Non-pigmented ciliary epithelial cell (primary cell): ENCODE measurements around a stretch of chr17.

- RRBS = no CpG with 5 or more reads among the region's 5 CpGs
Observed at GRCh38 chr17:14316490-14316840, 15.6 kb downstream of the HS3ST3B1 start.

DNA sequence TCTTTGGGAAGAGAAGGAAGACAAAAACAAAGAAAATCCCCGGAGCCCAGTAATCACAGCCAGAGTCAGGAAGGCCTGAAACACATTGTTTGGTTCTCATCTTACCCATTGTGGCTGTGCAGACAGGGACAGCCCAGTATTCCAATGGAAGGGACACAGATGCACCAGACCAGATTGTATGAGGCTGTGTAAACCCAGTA is 187.9 kb downstream of the PMP22 start:
- RRBS = no CpG with 5 or more reads among the region's 1 CpG

GRCh38 chr17:15263037-15263862 is 1.9 kb downstream of the PMP22 start:
- RRBS = 3% methylated on average over 3 of the region's 35 CpGs

GRCh38 chr17:15307591-15307996 is 33.8 kb downstream of the TEKT3 start:
- RRBS = no CpG with 5 or more reads among the region's 5 CpGs

DNA sequence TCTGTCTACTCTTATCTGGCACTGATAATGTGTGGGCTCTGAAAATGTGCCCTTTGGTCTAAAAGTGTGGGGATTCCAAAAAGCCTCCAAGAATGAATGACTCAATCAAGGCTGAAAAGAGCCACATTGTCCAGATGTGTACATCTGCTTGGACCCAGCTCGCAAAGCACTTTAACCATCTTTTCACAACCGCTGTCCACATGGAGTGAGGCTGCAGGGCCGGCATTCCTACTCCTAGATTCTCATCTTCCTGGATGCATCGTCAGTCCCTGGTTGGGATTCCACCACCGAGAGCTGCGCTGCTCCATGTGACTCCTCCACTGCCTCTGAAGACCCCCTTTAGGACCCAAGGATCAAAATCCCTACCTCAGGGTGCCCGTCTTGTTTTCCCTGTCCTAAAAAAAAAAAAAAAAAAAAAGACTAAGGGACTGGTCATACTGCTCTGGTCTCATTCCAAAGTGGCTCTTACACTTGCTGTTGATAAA is 34.1 kb downstream of the CDRT4 start:
- RRBS = no CpG with 5 or more reads among the region's 7 CpGs

DNA sequence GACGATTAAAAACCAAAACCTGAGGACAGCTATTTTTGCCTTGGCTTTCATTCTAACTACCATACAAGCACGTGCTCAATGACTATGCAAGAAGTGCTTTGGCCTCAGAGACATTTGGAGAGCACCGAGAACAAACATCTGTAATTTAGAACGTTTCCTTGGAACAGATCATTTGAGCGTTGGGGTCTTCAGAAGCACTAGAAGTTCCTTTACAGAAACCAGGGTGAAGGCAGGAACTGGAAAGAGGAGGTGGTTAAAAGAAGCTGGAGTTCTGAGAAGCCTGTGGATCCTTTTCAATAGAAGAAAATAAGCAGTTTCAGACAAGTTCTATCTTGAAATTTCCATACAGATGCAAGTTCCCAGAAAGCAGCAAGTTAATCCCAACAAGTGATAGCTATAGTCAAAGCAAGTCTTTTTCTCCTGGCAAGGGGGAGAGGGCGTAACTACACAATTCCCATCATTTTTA is 29.5 kb upstream of the CDRT4 start:
- RRBS = no CpG with 5 or more reads among the region's 6 CpGs

- RRBS = no CpG with 5 or more reads among the region's 5 CpGs
Observed at GRCh38 chr17:15622282-15622648, 2.8 kb upstream of the FBXW10B start.

- RRBS = no CpG with 5 or more reads among the region's 6 CpGs
Observed at GRCh38 chr17:15655024-15655663, 29.0 kb downstream of the TRIM16 start.

DNA sequence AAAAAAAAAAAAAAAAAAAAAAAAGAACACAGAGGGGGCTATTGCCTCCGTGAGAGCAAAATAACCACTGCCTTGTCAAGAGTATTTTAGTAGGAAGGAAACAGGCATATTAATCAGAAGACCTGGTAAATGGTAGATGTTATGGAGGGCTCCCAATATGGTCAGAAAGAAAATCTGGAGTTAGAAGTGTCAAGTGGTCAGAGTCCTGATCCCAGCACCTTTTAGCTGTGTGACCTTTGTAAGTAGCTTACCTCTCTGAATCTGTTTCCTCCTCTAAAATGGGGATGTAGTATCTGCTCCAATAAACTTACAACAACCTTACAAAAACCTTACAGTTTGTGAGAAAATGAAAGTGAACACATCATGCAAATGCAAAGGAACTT is 23.2 kb downstream of the TRIM16 start:
- RRBS = no CpG with 5 or more reads among the region's 1 CpG

GRCh38 chr17:15749592-15750286 is 17.7 kb downstream of the TBC1D26 start:
- RRBS = 44% methylated on average over 7 of the region's 46 CpGs

DNA sequence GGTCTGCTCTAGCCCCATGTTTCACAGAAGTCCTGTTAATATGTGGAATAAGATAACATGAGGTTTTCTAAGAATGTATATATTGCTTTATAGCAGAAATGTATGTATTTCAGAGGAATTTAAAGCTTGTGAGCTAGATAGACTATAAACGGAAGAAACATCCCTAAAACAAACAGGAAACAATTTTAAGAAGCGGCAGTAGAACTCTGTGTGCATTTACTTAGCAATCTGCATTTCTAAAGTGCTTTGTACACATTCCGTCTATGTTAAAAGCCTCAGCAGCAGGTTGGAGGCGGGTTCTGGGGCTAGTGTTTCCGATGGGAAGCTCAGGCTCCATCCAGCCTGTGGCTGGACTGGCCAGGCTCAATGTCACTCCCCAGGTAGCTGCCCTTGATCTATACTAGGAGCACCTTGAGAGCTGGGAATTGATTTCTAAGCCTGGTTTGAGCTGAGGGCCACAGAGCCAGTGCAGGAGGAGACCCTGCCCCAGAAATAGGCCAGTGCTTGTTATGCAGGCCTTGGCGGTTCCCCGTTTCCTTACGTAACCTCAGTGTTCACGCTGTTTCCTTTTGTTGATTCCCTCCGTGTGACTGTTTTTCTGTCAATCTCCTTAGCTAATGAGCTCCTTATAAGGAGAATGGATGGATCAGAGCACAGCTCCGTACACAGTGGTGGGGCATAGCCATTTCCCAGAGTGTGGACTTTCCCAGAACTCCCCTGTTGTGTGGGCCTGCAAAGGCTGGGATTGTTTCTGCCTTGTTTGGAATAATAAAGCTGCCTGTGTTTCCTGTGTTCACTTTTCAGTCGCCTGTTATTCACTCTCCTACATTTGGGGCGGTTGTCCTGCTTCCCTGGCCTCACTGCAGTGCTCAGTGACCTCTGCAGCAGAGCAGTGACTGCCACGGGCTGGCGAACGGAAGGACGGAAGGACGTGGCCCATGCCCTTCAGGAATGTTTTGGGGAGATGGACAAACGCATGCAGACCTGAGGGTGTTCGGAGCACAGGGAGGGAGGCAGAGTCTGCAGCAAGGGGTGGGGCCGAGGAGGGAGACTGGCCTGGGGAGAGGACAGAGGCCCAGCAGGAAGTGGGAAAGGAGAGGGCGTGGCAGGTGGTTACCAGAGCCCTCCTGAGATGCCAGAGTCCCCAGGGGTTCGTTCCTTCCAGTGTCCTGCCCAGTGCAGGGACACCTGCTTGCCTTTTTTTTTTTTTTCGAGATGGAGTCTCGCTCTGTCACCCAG is 21.5 kb downstream of the ADORA2B start:
- RRBS = no CpG with 5 or more reads among the region's 25 CpGs

DNA sequence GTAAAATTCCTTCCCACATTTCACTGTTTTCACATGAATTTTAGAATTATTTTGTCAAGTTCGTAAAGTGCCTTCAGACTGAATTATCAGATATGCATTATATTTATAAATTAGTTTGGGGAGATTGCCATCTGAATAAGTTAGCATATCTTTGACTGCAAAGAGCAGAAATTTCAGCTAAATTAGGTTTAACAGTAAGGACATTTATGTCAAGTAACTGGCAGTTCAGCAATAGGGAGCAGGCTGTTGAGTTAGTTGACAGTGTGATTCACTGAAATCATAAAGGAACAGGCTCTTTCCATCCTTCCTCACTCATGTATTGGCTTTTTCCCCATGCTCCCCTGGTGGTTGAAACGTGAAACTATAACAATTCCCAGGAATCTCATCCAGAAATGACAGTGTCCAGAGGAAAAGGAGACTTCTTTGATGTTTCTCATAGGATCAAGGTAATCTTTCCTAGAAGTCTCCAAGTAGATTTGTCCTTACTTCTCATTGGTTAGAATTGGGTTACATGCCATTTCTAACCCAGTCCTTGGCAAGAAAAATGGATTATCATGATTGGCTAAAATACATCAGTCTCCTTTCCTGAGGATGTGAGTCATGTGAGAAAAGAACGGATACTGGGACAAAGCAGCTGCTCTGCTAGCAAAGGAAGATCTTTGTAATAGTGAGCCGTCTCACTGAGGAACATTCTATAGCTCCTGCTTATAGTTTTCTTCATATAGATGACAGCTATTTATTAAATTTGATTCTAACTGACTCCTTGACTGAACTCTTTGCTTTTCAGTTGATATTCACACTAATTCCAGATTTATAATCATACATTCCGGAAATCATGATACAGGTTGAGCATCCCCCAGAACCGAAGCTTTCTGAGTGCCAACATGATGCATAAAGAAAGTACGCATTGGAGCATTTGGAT is 14.4 kb downstream of the TTC19 start:
- RRBS = no CpG with 5 or more reads among the region's 7 CpGs

GRCh38 chr17:16038146-16038820 is 38.7 kb downstream of the TTC19 start:
- RRBS = no CpG with 5 or more reads among the region's 6 CpGs

DNA sequence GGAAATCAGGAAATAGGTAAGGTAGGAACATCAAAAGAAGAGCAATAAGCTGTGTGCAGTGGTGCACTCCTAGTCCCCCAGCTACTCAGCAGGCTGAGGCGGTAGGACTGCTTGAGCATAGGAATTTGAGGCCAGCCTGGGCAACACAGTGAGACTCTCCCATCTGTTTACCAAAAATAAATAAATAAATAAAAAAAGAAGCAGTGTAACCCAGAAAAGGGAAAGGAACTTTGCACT is 41.0 kb downstream of the TTC19 start:
- RRBS = no CpG with 5 or more reads among the region's 1 CpG

GRCh38 chr17:16146335-16146675 is 69.0 kb downstream of the NCOR1 start:
- RRBS = no CpG with 5 or more reads among the region's 5 CpGs

GRCh38 chr17:16438194-16438558 is 22.8 kb downstream of the TRPV2 start:
- RRBS = no CpG with 5 or more reads among the region's 8 CpGs

DNA sequence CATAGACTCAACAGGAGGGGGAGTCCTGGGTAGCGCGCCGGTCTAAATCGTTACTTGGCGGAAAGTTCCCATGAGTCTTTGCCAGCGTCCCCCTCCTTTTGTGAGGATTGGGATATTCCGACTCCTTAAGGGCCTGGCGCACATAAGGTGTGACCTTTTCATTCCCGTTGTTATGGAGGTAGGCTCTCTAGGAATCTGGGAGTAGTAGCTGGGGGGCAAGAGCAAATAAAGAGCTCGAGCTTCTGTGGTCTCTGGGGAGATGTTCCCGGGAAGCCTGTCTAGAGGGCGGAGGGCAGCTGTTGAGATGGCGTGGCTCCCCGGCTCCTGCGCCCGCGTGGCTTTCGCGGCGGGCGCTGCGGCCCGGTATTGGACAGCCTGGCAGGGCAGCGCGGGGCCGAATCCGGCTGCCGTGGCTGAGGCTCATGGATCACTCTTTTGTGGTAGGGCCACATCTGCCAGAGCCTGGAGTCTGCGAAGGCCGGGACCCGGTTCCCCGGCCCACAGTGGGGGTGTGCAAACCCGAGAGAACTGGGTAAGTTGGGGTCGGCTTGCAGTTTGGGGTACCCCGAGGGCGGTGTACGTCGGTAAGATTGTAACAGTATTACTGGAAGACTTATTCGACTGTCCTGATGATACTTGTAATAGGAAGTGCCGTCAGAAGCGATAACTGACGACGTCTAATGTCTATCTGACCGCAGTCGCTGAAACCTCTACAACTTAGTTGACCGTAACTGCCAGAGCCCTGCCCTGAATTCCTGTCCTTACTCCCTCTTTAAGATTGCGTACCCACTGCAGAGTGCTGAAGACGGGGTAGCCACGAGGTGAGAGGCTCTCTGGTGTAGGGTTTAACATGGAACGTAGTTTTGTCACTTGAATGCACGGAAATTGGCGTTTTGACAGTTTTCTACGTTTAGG is 23.8 kb downstream of the TRPV2 start:
- RRBS = 2% methylated on average over 23 of the region's 53 CpGs

GRCh38 chr17:16443771-16444461 is 28.5 kb downstream of the TRPV2 start:
- RRBS = no CpG with 5 or more reads among the region's 25 CpGs

- RRBS = no CpG with 5 or more reads among the region's 10 CpGs
Observed at GRCh38 chr17:16465959-16466836, 25.8 kb downstream of the LRRC75A start.